ENCODE results near the gene VWDE.

GRCh38 chr7:11028415-11029023 lies 54.8 kb downstream of the PHF14 start:
- RAMPAGE, long total RNA: no peak
- RRBS: no CpG with 5 or more reads among the region's 6 CpGs

GRCh38 chr7:11192498-11193830 lies 219.3 kb downstream of the PHF14 start:
- RAMPAGE, long total RNA: start-site peak on the plus strand at chr7:11193341-11193380, 15 and 31 reads in 2 replicates
- RRBS: no CpG with 5 or more reads among the region's 26 CpGs

DNA sequence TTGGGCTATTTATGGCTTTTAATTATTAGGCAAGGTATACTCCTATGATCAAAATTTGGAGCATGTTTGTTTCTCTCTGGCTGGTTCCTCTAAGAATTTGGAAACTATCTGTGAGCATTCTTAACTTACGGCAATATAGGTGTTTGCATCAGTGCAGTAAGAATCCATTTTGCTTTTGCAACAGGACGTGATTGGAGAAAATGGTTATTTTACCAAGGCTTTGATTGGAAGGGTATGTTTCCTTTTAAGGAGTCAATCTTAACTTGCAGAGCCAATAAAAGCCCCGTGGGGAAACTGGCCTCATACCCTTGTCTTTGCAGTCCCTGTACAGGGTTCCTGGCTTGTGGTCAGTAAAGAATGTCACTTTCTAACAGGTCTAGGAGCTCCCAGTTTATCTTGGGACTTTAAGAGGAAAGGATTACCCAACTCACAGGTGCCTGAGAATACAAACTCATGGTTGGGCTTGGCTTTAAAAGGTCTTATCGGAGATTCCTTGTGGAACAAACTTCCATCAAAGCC lies 221.7 kb downstream of the PHF14 start:
- RAMPAGE, long total RNA: no peak
- RRBS: no CpG with 5 or more reads among the region's 4 CpGs

GRCh38 chr7:11252637-11253386 lies 279.1 kb downstream of the PHF14 start:
- RAMPAGE, long total RNA: no peak
- RRBS: no CpG with 5 or more reads among the region's 3 CpGs

GRCh38 chr7:11833349-11833824 lies 1.4 kb upstream of the THSD7A start:
- RAMPAGE, long total RNA: no peak
- RRBS: no CpG with 5 or more reads among the region's 6 CpGs

- RAMPAGE, long total RNA: start-site peak on the minus strand at chr7:12403557-12403947, 1,860 and 3,764 reads in 2 replicates; start-site peak on the plus strand at chr7:12403661-12403764, 10 and 9 reads in 2 replicates
- RRBS: 6% methylated on average over 4 of the region's 56 CpGs
Measured at GRCh38 chr7:12403149-12404156, at the start of gene VWDE. VWDE (minus strand) TSS chr7:12403865.

GRCh38 chr7:12584870-12585443 lies 14.4 kb downstream of the SCIN start:
- RAMPAGE, long total RNA: no peak
- RRBS: no CpG with 5 or more reads among the region's 7 CpGs

DNA sequence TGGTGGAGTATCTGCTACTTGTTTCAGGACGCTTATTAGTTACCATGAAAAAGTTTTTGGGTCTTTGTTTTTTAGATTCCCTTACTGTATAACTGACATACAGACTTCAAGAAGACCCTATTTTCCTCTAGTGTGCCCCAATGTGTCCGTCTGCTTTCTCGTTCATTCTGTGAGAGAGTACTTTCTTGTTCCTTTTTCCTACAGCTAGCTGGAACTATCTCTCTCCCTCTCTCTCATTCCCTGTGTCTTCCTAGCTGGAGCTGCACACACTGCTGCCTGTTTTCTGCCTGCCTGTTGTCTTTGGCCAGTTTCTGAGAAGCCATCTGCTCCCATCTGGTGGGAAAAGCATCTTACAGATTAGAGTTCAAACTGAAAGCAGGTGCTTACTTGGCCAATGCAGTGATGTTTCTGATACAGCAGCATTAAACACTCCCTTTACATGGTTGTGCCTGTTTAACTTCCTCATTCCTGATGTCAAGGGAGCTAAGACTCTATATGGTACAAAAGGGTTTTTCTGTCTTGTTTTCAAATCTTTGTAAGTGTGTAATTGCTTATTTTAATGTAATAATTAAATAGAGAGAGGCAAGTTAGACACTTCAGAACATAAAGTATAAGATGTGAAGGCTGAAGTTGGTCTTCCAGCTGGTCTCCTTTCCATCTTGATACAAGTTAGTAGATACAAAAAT lies 49.2 kb upstream of the ARL4A start:
- RAMPAGE, long total RNA: no peak
- RRBS: no CpG with 5 or more reads among the region's 3 CpGs

DNA sequence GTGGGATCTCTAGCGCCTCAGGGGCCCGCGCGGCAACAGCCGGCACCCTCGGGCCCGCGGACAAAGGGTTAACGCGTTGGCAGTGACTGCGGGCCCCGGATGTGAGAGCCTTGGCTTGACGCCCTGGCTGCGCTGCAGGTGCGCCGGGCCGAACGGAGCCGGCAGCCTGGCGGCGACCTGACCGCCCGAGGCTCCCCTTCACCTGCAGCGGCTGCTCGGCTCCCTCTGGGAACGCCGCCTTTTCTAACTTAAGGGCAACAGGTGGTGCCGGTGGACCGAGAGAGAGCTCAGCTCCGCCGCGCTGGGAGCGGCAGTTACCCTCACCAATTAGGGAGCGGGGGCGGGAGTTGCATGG lies 281 bp upstream of the ARL4A start:
- RAMPAGE, long total RNA: no peak
- RRBS: 1% methylated on average over 23 of the region's 35 CpGs

DNA sequence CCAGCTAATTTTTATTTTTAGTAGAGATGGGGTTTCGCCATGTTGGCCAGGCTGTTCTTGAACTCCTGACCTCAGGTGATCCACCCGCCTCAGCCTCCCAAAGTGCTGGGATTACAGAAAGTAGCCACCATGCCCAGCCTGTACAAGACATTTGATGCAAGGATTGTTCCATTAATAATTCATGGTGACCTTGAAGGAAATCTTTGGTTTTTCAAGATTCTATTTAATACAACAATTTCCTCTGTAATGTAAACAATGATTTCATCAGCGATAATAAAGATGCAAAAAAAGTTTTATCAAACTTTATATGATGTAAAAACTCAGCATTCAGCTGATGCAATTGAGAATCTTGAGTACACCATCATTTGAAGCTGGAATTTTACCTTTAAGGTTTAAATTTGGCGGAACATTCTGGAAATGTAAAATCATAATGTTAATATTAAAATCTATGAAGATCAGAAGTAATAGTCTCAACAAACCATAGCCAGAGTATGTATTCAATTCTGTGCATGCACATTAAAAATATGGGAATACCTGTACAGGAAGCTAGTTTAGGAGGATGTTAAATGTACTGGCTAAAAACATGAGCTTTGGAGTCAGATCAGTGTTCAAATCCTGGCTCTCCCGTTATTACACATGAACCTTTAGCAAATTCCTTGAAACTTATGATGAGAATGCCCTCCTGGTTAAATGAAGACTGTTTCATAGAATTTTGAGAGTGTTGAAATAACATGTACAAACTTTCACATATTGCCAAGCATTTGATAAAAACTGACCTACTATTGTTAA lies 4.4 kb downstream of the ARL4A start:
- RAMPAGE, long total RNA: no peak
- RRBS: no CpG with 5 or more reads among the region's 5 CpGs

DNA sequence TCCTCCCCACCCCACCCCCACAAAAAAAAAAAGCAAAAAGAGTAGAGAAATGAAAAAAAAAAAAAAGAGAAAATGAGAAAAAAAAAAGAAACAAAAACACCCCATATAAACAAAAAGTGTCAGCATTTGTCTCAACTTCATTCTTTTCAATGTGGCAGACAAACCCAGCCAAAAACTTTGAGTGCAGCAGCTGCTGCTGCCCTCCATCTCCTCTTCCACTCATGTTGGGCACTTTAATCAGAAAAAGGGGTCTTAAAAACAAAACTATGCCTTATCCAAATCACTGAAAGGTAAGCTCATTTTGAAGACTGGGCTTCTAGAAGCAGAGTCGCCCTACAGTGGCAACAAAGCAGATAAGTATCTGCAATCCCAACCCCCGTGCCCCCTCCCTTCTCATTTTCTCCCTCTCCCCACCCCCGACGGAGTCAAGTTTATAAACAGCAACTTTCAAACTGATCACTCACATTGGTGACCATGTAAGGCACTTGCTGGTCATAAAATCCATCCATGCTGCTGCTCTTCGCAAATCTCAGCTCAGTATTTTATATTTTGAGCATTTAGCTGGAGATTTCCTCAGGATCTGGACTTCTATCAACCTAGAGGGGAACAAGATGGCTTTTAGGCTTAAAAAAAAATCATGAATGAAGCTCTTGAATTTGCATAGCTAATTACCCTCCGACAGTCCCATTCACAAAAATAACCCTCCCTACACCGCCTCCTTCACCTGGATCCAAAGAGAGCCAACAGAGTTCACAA lies 744 bp downstream of the ETV1 start:
- RAMPAGE, long total RNA: start-site peak on the minus strand centred at position 302 of the sequence, 147 bp wide, 492 and 268 reads in 2 replicates
- RRBS: no CpG with 5 or more reads among the region's 7 CpGs

- RAMPAGE, long total RNA: no peak
- RRBS: 1% methylated on average over 9 of the region's 36 CpGs
Measured at GRCh38 chr7:13991009-13991784, 1.7 kb upstream of the ETV1 start.

DNA sequence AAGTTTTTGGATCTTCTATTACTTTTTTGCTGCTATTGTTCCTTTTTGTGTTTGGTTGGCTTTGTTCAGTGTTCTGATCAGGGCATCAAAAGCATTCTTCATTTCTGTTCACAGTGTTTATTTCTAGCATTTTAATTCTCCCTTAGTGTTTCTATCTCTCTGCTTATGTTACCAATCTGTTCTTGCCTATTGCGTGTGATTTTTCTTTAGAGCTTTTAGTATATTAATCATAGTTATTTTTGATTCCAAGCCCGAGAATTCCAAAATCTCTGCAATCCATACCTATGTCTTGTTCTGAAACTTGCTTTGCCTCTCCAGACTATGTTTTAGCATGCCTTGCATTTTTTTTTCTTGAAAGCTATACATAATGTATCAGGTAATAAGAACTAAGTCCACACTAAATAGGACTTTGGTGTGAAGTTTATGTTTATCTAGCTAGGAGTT lies 95.3 kb upstream of the ETV1 start:
- RAMPAGE, long total RNA: no peak
- RRBS: no CpG with 5 or more reads among the region's 2 CpGs

GRCh38 chr7:15557254-15557685 lies 4.5 kb downstream of the AGMO start:
- RAMPAGE, long total RNA: no peak
- RRBS: no CpG with 5 or more reads among the region's 5 CpGs

GRCh38 chr7:15648415-15649062 lies 37.9 kb downstream of the MEOX2 start:
- RAMPAGE, long total RNA: no peak
- RRBS: no CpG with 5 or more reads among the region's 5 CpGs

- RAMPAGE, long total RNA: no peak
- RRBS: no CpG with 5 or more reads among the region's 3 CpGs
Measured at GRCh38 chr7:15688873-15689442, 2.5 kb upstream of the MEOX2 start.

GRCh38 chr7:15829555-15830180 lies 143.2 kb upstream of the MEOX2 start:
- RAMPAGE, long total RNA: no peak
- RRBS: no CpG with 5 or more reads among the region's 3 CpGs

DNA sequence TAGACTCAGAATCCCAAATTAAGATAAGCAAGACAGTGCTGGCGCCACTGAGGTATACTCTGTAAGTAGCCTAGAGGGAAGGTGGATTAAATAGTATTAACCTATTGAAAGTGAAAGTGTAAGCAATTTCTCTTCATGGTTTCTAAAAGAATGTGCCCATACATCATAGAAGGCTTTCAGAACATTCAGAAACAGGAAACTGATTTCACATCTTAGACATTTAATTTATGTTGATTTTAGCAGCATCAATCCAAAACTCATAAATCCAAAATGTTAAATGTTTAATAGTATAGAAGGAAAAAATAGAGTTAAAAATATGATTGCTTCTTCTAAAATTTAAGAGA lies 36.7 kb downstream of the LRRC72 start:
- RAMPAGE, long total RNA: no peak
- RRBS: no CpG with 5 or more reads among the region's 1 CpG

DNA sequence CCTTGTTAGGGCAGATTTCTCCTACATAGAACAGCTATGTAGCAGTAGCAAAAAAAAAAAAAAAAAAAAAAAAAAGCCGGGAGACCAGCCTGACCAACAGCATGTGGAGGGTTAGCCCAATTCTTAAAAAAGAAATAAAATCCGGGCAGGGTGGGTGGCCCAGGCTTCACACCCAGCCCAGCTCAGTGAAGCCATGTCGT lies 58.1 kb downstream of the ANKMY2 start:
- RAMPAGE, long total RNA: no peak
- RRBS: 55% methylated on average over 1 of the region's 3 CpGs

- RAMPAGE, long total RNA: no peak
- RRBS: no CpG with 5 or more reads among the region's 5 CpGs
Measured at GRCh38 chr7:16660591-16661425, 14.8 kb downstream of the BZW2 start.